MCF 10A (cell line): ENCODE results near the genes BRINP3 and CDC73.

- PRO-cap: no peak
- RRBS: no CpG with 5 or more reads among the region's 11 CpGs
Observed at GRCh38 chr1:186655766-186656484, 24.3 kb downstream of the PTGS2 start.

DNA sequence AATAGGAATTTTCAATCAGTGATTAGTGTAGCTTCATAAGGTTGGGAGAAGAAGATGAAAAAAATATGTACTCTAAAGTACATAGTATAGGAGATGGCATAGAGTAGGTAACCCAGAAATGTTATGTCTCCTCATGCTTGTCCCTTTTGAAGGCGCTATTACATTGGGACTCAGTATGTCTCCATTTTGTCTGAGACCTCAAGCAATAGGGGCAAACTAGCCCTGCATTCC lies 51.6 kb upstream of the PTGS2 start:
- PRO-cap: no peak
- RRBS: no CpG with 5 or more reads among the region's 1 CpG

DNA sequence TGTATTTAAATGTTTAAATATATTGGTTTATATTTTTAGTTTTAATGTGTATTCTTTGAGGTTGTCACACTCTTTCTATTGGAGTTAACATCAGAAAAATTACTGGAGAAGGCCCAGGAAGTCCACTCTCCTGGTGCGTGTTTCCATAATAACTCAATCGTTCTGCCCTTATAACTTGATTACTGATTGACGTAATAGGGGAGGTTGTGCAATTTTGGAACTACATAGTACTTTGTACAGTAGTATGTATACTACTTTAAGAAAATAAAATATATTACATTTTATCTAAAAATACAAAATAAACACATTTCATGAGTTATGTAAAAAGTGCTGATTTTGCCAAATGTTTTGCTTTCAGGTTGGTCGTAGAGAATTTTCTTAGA lies 5.7 kb downstream of the PLA2G4A start:
- PRO-cap: no peak
- RRBS: no CpG with 5 or more reads among the region's 4 CpGs

DNA sequence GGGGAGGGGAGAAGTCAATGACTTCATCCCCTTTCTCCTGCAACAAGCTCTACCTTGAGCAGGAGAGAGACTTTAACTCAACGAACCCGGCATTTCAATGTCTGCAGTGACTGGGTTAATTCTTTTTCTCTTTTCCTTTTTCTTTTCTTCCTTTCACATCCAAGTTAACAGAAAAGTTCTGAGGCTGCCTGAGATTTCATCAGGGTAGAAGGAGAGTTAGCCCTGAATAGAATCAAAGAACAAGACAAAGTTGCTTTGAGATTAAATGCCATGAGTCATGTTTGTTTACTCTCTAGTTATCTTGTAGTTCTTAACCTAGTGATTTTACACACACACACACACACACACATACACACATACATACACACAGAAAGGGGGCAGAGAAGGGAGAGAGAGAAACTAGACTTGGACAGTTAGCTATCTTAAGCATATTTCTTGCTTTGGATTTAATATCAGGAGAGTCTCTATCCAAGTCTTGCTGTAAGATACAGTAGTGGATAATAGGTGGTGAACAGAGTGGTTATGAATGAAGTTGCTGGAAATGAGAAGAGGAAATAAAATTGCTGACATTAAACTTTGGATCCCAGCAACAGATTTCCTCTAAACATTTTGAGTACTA lies 19.8 kb downstream of the PLA2G4A start:
- PRO-cap: no peak
- RRBS: no CpG with 5 or more reads among the region's 2 CpGs

- PRO-cap: no peak
- RRBS: no CpG with 5 or more reads among the region's 14 CpGs
Observed at GRCh38 chr1:187073000-187073668, 244.4 kb downstream of the PLA2G4A start.

GRCh38 chr1:188012653-188013102 lies 1183.9 kb downstream of the PLA2G4A start:
- PRO-cap: no peak
- RRBS: no CpG with 5 or more reads among the region's 11 CpGs

GRCh38 chr1:189994705-189995099 lies 483.0 kb downstream of the BRINP3 start:
- PRO-cap: no peak

GRCh38 chr1:190474261-190475014 lies 3.2 kb downstream of the BRINP3 start:
- PRO-cap: no peak
- RRBS: no CpG with 5 or more reads among the region's 13 CpGs

DNA sequence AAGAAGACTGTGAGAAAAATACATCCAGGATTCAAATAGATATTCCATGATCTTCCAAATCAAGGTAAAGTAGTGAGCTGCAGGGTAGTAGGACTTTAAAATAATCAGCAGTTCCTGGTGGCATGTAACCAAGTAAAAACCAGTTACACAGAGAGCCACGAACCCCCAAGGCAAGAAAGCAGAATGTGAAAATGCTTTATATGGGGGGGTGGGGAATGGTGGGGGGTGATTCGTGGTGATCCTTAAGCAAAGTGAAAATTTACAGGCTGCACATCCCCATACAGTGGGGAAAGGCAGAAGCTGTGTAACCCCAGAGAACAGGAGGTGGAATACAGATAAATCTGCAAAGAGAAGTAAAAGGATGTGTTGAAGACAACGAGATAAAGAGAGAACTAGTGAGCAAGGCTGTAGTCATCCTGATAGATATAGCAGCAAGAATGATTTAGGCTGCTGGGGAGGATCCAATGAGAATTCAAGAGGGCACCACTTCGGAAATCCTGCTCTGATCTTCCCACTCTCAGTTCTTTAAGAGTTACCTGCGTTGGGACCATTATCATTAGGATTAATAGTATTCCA lies at the start of gene BRINP3:
Gene BRINP3 (minus strand): TSS at position 397 of the 576 bp plus-strand sequence.
- PRO-cap: no peak
- RRBS: no CpG with 5 or more reads among the region's 5 CpGs

DNA sequence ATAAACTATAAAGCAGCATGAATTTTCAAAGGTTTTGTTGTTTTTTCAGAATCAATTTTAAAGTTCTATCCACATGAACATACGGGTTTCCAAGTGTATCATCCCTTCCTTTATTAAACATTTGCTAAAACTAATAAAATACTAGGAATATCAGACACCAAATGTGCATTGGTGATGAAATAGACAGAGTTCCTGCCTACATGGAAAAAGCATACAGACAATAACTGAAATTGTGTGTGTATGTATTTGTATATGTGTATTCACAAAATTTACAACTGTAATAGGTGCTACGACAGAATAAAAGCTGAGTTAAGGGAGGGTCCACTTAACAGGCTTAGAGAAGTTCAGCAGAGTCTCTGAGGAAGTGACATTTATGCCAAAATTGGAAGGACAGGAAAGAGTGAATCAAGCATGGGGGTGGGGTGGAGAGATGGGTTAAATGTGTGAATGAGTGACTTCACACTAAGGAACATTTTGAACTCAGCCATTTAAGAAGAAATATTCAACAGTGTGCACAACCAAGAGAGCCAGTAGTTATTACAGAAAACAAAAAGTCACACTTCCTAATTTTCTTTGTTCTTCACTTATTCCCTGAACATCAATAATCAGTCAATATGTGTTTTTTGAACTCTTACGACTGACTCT lies 53.9 kb upstream of the RGS1 start:
- PRO-cap: no peak
- RRBS: no CpG with 5 or more reads among the region's 3 CpGs

DNA sequence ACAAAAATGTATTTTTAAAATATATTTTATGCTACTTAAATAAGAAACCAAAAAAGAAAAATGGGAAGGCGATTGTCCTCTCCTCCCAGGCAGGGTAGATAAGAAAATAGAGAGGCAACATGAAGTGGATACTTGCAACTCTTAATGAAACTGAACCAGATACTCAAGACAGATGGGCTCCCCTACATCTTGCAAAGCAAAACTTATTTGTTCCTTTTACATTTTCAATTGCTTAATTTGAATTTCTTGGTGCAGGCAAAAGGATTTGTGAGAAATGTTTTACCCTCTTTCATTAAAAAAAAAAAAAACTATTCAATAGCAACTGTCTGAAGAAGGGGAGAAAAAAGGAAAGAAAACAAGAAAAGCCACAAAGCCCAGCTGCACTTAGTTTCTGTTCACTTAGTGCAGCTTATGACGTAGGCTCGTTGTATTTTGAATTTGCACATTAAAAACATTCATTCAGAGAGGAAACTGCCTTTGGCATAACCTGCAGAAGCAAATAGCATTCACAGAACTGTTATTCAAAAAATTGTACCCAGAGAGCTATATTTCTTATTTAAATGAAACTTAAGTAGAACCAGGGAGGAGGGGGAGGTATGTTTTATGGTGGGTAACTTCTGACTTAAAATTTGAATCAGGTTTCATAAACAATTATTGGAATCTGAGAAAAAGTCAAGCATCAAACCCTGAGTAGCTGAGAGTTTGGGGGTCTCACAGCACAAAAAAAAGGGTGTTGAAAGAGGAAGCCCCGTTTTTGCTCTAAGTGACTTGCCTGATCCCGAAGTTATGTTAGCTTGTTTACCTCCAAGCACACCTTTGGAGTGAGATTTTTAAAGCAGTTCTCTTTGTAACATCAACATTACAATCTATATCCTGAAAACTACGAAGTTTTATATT lies 36.6 kb upstream of the RGS1 start:
- PRO-cap: no peak
- RRBS: no CpG with 5 or more reads among the region's 6 CpGs

GRCh38 chr1:192626602-192627216 lies 9.2 kb upstream of the RGS13 start:
- PRO-cap: no peak
- RRBS: no CpG with 5 or more reads among the region's 2 CpGs

DNA sequence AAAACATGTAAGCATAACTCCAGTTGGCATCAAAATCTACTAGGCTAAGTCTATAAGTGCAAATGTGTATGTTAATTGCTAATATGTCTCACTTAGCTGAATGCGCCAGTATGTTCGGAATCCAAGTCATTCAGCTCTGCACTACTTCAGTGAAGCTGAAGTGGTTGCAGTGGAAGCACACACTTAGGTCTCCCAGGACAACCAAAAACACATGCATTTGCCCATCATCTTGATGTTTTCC lies 41.1 kb upstream of the RGS2 start:
- PRO-cap: no peak
- RRBS: no CpG with 5 or more reads among the region's 2 CpGs

- PRO-cap: no peak
- RRBS: no CpG with 5 or more reads among the region's 3 CpGs
Observed at GRCh38 chr1:192801752-192802046, 7.1 kb upstream of the RGS2 start.

- PRO-cap: bidirectional peak, plus-strand start at chr1:192808628, minus-strand start at chr1:192808621; bidirectional peak, plus-strand start at chr1:192809041, minus-strand start at chr1:192808900
- RRBS: under 1% methylated on average over 27 of the region's 56 CpGs
Observed at GRCh38 chr1:192807937-192808964, 588 bp upstream of the RGS2 start.

- PRO-cap: no peak
- RRBS: no CpG with 5 or more reads among the region's 2 CpGs
Observed at GRCh38 chr1:193045347-193045976, 13.7 kb downstream of the UCHL5 start.

GRCh38 chr1:193121511-193121921 lies 315 bp upstream of the CDC73 start:
- PRO-cap: bidirectional peak, plus-strand start at chr1:193121973, minus-strand start at chr1:193121734
- RRBS: 17% methylated on average over 4 of the region's 41 CpGs

GRCh38 chr1:193121922-193122735 lies at the start of gene CDC73:
Gene CDC73 (plus strand): TSS chr1:193122031.
- PRO-cap: bidirectional peak, plus-strand start at chr1:193121973, minus-strand start at chr1:193121734; bidirectional peak, plus-strand start at chr1:193122464, minus-strand start at chr1:193122423
- RRBS: no CpG with 5 or more reads among the region's 53 CpGs

GRCh38 chr1:193472069-193472451 lies 285.6 kb upstream of the B3GALT2 start:
- PRO-cap: no peak
- RRBS: no CpG with 5 or more reads among the region's 2 CpGs

GRCh38 chr1:193634630-193635040 lies 448.2 kb upstream of the B3GALT2 start:
- PRO-cap: no peak
- RRBS: no CpG with 5 or more reads among the region's 1 CpG